Mesenchymal stem cell of adipose (primary cell): ENCODE measurements around a stretch of chr11.

DNA sequence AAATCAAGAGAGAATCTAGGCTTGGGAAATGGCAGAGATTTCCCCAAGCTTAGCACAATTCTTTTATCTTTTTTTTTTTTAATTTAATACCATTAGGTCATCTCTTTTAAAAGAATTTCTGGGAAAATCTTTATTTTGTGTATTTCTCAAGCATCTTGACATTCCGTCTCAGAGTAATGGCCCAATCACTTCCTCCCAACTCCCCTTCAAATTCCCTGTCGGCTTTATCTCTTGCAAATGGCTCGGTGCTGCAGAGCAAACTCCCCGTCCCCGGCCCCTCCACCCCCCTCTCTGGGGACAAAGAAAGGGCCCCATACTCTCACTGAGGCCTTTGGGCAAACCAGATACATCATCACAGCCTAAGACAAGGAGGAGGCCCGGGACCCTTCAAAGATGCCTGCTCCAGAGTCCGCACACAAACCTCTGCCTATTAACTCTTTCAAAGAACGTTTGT is 4.0 kb upstream of the SMIM38 start:
- CAGE, long polyA plus RNA = no peak

DNA sequence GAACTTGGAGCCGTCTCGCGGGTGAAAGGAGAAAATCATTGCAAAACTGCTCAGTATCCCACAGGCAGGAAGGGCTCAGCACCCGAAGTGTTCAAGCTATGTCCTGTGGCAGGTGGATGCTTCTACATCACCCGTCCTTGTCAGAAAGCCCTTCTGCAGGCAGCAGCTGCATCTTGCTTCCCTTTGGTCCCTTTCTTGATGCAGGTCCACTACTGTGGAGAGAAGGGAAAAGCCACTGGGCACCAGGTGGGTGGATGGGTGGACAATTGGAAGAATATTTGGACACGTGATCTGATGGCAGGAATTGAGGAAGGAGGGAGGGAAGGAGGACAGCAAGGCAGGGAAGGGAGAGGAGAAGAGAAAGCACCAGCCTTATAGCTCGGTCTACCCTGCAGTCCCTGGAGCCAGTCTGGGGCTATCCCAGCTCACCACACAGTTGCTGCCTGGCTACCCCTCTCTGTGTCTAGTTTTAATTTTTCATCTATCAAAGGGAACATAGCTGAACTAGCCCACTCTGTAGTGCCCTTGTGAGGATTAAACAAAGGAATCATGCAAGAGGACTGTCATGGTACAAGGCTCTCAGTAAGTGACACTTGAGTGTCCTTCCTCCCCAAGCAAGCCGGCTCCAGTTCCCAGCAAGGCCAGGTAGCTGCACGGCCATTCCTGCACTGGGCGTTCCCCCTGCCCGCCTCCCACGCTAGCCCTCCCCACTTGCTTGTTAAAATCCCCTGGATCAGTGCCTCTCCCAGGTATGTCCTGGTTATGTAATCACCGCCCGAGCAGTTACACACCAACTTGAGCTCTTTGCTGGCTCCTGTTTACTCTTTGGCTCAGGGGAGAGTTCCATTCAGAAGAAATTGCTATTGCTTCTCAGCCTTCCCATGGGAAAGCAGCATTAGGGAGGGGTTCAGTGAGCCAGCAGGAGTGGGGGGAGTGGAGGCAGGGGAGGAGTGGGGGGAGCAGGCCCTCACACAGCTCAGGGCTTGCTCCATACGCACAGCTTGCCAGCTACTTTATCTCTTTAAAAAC is 19.6 kb upstream of the MYEOV start:
- CAGE, long polyA plus RNA = no peak

GRCh38 chr11:69356670-69357162 is 62.8 kb downstream of the MYEOV start:
- CAGE, long polyA plus RNA = no peak

DNA sequence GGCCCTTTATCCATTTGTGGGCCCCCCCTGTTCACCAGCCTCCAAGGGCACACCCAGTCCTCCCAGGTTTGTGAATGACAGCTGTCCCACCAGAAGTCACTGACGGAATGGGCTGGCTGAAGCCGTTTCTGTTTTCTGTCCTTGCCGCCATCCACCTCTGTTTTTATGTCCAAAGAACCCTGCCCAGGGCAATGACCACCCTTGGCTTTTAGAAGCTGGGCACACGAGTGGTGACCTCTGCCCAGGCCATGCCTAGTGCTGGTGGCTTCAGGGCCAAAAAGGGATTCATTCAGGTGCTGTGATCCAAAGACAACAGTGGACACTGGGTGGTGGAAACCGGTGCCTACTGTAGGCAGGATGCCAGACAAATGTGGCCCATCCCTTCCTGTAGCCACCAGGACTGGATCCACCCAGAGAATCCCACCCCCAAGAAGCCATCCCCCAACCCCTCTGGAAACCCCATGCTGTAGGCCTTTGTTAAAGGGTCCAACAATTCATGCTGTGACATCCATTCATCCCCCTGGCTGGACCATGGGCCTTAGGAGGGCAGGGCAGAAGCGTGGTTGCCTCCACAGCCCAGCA is 102.7 kb downstream of the MYEOV start:
- CAGE, long polyA plus RNA = no peak

DNA sequence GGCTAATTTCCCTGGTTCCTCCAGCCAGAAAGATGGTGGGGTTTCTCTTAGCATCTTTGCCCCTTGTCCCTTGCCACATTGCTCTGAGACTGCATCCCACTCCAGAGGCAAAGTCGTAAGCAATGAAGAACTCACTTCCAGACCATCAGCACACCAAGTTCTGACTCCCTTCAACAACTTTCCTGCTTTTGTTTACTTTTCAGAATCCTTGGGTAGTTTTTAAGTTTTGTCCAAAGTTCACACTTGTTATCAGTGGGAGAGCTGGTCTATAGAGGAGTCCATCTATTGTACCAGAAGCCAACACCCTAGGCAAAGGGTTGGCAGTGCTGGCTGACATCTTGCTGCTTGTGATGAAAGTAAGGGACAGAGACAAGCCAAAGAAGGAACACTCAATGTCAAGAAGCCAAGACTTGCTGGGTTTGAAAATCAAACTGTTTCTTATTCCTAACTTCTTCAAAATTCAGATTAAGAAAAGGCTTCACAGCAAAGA is 165.9 kb downstream of the MYEOV start:
- CAGE, long polyA plus RNA = no peak

DNA sequence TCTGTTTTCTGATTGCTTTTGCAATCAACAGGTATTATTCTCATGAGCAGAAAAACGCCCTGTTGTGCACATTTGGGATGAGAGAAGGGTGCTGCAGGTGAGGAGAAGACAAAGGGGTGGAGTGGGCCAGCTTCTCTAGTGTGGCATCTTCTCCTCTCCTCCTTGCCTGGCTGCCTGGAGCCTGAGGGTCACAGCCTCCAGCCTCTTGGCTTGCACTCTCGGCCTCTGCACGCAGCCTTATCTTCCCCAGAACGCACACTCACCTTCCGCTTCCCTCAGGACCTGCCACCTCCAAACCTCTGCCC is 161.6 kb upstream of the CCND1 start:
- CAGE, long polyA plus RNA = no peak

GRCh38 chr11:69634616-69635183 is 6.3 kb upstream of the CCND1 start:
- CAGE, long polyA plus RNA = no peak

GRCh38 chr11:69646656-69647394 is 5.9 kb downstream of the CCND1 start:
- CAGE, long polyA plus RNA = no peak

- CAGE, long polyA plus RNA = no peak
Observed at GRCh38 chr11:69651089-69652182, 10.5 kb downstream of the CCND1 start.

- CAGE, long polyA plus RNA = no peak
Observed at GRCh38 chr11:69700591-69701279, 3.1 kb downstream of the FGF19 start.

DNA sequence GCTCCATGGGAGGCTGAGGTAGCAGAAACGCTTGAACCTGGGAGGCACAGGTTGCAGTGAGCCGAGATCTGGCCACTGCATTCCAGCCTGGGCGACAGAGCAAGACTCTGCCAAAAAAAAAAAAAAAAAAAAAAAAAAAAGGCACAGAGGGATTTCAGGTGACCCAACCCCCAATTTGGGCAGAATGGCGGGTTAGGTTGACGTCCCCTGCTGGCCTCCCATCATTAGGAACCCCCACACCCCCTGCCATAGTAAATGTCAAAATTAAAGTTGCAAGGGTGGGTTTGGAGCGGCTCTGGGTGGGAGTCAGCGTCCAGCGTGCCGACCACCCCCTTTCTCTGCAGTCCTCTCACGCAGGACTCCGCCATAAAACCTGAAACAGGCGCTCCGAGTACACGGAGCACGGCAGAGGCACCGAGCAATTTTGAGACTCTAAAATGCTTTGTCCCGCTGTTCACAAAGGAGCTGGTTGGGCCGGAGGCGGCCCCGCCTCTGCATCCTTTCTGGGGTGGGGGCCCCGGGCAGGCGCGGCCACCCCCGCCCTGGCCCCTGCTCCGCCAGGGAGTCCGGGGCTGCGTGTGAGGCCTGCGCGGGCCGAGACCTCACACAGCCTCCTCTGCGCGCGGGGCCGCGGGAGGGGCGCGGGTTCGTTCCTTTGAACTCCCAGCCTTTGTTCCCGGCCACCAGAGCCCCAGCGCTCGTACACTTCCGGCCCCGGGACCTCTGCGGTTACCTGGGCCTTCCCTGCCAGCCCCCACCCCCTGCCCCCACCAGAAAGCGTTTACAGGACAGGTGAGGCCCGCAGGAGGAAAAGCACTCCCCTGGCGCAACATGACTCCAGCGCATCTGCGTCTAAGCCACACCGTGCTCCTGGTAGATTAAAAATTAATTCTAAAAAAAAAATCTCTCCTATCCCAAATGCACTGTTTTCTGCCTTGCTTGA is 1.7 kb downstream of the FGF19 start:
- CAGE, long polyA plus RNA = no peak

DNA sequence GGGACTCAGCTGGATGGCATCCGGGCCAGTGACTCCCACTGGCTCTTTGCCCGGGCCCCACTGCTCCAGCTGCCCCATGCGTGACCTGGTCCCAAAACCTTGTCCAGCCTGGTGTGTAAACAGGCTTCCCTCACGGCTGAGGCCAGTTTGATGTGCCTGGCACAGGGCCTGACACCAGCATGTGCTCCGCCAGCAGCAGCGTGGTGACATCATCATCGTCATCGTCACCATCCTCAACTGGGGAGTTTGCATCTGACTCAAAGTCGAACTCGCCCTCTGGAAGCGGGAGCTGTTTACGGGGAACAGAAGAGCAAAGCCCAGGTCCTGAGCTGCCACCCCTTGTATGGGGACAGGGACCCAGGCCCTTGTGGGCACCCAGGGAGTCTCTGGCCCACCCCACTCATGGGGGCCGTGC is 48.6 kb upstream of the FGF3 start:
- CAGE, long polyA plus RNA = no peak

GRCh38 chr11:69943523-69943965 is 124.3 kb upstream of the FGF3 start:
- CAGE, long polyA plus RNA = no peak

DNA sequence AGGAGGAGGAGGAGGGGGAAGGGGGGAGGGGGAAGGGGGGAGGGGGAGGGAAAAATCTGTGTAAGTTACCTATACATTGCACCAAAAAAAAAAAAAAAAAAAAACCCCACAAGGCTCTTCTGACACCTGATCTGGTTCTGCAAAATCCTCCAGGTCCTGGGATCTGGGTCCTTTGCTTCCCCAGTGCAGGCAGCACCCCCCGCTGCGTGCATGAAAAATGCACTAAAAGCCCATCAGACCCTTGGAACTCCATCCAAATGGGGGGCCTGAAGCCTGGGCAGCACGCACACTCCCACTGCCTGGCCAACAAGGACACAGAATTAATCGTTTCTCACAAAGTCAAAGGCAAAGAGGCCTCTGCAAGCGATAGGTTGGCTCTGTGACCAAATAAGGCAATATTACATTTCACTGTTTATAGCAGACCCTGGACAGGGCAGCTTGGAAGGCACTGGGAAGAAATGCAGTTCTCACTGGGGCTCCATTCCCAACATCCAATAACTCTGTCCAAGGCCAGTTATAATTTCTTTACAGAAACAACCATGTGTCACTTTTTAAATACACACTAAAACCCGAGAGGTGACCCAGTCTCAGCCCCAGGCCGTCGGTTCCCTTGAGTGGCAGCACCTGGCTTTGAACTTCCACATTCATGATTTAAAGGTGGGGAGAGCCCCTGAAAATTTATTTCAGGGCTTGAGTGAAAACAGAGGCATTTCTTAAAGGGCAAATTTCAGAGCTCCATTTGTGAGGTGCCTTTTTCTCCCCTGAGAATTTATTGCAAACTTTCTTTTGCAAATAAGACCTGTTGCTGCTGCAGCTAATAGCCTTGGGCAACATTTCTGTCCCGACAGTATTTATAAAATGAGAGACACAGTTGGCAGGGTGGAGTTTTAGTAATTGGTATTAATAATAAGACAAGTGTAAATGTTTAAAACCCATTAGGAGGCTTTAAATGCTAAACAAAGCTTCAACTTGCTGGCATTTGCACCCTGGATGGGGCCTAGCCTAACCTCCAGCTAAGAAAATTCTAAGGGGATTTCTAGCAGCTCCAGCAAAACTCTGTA is 114.4 kb upstream of the ANO1 start:
- CAGE, long polyA plus RNA = no peak

DNA sequence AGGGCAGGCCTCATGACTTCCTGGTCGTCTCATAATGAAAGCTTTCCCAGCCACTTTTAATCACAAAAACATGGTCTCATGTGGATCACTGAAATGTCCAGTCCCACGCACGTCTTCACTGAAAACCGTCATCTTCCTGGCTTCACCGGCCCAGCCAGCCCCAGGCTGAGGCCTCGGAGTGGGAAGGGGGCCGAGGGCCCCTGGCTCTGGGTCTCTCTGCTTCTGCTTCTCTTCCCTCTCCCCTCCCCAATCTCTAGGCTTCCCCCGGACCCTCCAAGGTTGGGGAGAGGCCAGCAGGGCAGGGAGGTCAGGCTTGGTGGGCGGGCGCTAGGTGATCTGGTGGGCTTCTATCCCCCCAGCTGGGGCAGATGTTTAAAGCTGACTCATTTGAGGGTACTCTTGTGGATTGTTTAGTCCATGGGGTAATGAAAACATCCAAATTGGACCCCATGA is 58.3 kb upstream of the ANO1 start:
- CAGE, long polyA plus RNA = no peak

GRCh38 chr11:70073753-70074570 is 4.2 kb upstream of the ANO1 start:
- CAGE, long polyA plus RNA = no peak

DNA sequence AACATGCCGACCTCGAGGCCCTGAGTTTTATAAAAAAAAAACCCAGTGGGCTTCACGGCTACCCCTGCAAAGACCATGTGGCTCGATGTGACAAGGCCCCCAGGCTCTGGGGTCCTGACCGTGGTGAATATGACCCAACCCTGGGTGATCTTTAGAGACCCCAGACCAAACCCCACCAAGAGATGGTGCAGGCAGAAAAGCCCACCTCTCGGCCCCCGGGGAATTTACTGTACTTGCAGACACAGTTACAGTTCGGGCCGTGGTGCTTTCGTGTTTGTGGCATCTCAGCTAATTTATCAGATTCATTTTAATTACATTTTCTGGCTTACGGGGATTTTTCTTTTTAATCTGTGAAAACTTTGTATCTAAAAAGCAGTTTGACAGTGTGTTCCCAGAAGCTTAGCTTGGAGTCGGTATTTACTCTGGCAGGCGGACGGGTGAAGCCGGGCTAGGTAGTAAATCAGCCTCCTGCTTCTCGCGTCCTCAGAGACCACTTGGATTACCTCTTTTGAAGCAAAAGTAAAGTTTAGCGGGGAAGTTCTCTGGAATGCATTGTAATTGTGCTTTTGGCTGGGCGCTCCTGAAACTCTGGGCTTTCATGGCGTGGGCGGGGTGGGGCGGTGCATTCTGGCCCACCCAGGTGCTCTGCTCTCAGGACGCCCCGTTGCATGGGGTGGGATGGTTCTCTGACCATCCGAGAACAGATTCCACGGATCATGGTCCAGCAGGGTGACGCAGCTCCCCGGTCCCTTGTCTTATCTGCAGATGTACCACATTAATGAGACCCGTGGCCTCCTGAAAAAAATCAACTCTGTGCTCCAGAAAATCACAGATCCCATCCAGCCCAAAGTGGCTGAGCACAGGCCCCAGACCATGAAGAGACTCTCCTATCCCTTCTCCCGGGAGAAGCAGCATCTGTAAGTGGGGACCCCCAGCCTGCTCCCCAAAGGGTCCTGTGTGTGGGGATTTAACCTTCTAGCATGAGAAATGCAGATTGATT is 25.4 kb downstream of the ANO1 start:
- CAGE, long polyA plus RNA = no peak

DNA sequence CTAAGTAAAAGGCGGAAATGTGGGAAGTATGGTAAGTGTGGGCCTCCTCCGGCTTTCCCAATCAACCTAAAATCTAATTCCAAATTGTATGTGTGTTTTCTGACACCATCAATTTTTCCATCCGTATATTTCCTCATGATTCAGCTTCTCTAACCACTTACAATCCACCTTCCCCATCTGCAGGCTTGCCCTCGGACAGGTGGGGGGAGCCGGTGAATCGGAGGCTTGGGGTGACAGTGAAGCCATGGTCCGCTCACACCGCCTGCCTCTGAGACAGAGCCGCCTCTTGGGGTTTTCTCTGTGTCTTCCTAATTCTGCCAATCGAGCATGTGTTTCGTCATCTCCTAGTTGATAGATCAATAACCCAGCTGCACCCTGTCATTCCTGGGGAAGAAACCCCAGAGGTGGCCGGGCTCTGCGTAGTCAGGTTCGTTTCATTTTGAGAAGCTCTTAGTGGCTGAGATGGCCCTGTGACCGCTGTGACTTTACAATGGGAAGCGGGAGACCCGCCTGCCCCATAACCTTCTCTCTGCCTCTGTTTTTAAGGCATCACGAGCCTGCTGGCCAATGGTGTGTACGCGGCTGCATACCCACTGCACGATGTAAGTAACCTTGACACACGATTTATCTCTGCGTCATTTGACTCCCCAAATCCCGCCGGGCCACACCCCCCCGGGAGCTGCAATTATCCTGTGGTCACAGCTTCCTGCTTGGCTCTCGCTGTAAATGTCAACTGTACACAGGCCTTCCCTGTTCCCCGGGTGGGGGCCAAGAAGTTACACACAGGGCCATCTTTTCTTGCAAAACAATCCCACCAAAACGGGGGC is 33.3 kb downstream of the ANO1 start:
- CAGE, long polyA plus RNA = no peak

- CAGE, long polyA plus RNA = no peak
Observed at GRCh38 chr11:70141181-70141831, 61.8 kb upstream of the FADD start.

DNA sequence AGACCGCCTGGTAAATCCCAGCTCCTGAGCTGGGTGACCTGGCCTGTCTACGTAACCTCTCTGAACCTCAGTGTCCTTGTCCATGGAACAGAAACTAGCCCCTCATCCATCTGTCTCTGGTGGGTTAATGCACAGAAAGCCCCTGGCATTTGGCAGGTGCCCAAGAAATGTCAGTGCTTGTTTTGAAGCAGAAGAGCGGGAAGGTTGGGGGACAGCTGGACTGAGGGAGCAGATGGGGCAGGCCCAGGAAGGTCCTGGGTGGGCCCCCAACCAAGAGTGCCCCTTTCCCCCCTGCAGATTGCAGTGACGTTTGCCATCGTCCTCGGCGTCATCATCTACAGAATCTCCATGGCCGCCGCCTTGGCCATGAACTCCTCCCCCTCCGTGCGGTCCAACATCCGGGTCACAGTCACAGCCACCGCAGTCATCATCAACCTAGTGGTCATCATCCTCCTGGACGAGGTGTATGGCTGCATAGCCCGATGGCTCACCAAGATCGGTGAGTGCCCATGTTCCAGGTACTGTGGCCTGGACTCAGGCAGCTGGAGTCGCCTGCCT is 42.2 kb upstream of the FADD start:
- CAGE, long polyA plus RNA = no peak